Pulmonary lymph node (tissue), 1 donor: ENCODE measurements around the genes SEPSECS, ZCCHC4 and SMIM20.

DNA sequence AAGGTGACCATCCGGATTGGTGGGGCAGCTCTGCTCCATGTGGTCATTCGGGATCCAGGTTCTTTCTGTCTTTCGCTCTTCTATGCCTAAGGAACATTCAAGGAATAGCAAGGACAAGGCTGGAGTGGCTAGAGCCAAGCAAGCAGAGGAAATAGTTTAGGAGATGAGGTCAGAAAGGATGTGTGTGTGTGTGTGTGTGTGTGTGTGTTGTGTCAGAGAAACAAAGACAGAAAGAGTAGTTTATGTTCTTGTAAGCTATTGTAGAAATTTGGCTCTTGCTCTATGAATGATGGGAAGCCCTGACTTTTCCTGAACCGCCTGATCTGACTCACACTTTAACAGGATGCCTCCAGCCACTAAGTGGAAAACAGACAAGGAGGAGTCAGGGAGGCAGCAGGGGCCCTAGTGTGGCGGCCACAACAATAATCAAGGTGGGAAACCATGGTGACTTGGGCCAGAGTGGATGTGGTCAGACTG lies 39.7 kb downstream of the LGI2 start:
- PRO-cap, result no peak

GRCh38 chr4:25160233-25161133 lies at the start of gene SEPSECS:
SEPSECS (minus strand) TSS chr4:25160449.
- PRO-cap, result bidirectional peak, plus-strand start at chr4:25160704, minus-strand start at chr4:25160428

DNA sequence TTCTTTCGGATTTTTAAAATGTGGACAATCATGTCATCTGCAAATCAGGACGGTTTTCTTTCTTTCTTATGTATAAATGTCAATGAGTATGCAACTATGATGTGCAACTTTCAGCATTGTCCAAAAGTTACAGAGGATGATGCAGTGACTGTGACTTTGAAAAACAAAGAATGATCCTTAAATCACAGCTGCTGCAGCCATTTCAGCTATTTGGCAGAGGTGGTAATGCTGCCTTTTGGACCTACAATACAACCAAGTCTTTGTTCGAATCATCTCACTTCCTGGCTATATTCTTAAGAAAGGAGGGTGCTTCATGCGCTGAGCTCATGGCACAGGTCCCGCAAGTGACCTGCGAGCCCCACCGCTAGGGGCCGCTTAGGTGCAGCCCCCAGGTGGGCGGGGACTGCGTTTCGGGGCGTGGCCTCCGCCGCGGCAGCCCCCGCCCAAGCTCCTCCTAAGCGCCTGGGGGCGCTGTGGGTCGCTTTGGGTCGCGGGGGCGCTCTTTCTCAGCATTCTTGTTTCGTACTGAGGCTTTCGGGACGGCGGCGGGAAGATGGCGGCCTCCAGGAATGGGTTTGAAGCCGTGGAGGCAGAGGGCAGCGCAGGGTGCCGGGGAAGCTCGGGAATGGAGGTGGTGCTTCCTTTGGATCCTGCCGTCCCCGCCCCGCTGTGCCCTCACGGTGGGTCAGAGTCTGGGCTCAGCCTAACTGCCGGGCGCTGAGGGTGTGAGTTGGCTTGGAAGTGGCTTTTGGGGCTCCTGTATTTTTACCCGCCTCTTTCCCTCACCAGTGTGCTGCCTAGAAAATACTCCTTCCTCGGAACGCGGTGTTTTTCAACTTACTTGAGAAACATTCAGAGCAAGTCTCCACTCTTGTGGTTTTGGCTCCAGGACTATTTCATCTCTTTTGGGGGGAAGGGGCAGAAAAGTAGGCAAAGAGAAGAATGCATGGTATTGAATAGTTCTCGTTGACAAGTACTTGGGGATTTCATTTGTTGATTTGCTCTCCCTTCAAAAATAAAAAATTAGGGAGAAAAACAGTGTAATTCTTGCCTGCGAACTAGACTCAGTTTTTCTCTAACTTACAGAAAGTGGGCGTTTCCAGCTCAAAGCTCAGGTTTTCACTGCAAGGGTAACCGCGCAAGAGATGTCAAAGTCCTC lies at the start of gene ZCCHC4:
TSS of gene ZCCHC4 (plus strand) at position 518 of the 1,159 bp plus-strand sequence.
- PRO-cap, result bidirectional peak, plus-strand start at position 530 of the sequence, minus-strand start at position 351 of the sequence

DNA sequence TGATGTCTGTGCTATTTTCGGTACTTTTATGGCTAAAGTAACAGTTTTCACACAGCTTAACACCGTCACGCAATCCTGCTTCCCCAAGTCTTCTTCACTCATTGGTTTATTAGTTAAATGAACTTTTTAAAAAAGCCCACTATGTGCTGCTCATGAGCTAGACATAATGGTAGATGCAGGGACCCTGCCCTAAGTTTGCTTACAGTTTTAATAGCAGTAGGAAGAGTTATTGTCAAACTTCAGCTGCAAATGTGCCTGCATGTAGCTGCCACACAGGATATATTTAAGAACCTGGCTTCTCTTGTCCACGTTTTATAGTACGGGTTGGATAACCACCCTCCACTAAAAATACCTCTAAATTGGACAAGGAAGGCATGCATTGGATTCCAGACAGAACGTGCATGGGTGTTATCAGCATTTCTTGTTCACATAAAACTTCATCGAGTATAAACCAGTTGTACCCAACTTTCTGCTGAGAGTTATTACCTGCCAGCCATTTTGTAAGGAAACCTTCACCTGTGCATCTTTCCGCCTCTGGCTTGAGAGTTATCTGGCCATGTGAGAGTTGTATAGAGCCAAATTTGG lies 780 bp downstream of the ANAPC4 start:
- PRO-cap, result no peak

DNA sequence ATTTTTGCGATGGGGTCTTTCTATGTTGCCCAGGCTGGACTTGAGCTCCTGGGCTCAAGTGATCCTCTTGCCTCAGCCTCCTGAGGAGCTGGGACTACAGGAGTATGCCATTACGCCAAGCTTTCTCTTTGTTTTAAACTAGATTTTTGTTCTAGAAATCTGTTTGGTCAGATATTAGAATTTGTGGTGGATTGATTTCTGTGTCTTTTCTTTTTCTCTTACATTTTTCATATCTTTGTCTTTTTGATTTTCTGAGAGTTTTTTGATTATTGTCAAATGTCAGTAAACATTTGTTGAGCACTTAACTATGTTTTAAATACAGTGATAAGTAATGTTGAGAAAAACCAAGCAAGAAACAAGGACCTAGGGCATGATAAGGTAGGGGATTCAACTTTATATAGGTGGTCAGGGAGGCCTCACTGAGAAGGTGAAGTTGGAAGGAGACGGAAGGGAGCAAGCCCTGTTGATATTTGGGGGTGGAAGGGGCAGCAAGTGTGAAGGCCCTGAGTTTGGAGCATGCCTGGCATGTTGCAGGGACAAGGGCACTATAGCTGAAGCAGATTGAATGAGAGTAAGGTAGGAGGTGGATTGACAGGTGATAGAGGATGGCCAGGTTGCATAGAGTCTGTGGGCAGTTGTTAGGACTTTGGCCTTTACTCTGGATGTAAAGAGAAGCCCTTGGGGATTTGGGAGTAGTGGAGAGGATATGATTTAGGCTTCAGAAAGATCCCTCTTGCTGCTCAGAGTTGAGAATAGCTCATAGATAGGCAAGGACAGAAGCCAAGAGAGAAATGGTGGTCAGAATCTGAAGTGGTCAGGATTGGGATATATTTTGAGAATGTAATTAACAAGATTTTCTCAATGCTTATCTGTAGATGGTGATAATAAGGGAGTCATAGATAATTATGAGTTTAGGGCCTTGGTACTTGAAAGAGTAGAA lies 21.2 kb downstream of the ANAPC4 start:
- PRO-cap, result no peak

DNA sequence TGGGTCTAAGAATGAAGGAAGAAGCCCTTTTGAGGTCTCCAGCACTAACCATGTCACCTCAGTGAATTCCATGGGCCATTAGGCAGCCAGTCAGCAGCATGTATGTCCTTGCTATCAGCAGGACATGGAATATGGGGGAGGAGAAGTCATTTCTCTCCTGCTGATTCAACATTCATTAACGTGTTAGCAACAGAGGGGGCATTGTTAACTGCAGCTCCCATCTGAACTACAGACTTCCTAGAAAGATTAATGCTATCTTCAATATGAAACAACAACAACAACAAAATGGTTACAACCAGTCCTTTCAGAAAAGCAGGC lies 120.4 kb upstream of the SLC34A2 start:
- PRO-cap, result no peak

DNA sequence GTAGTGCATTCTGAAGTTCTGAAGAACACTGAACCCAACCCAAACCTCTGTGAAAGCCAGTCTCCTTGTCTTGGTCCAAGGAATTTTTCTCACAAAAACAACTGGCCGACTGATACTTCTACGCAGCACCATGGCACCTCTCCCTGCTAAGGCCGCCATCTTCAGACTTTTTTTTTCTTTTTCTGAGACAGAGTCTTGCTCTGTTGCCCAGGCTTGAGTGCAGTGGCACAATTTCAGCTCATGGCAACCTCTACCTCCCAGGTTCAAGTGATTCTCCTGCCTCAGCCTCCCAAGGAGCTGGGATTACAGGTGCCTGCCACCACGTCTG lies 30.6 kb downstream of the SLC34A2 start:
- PRO-cap, result no peak

DNA sequence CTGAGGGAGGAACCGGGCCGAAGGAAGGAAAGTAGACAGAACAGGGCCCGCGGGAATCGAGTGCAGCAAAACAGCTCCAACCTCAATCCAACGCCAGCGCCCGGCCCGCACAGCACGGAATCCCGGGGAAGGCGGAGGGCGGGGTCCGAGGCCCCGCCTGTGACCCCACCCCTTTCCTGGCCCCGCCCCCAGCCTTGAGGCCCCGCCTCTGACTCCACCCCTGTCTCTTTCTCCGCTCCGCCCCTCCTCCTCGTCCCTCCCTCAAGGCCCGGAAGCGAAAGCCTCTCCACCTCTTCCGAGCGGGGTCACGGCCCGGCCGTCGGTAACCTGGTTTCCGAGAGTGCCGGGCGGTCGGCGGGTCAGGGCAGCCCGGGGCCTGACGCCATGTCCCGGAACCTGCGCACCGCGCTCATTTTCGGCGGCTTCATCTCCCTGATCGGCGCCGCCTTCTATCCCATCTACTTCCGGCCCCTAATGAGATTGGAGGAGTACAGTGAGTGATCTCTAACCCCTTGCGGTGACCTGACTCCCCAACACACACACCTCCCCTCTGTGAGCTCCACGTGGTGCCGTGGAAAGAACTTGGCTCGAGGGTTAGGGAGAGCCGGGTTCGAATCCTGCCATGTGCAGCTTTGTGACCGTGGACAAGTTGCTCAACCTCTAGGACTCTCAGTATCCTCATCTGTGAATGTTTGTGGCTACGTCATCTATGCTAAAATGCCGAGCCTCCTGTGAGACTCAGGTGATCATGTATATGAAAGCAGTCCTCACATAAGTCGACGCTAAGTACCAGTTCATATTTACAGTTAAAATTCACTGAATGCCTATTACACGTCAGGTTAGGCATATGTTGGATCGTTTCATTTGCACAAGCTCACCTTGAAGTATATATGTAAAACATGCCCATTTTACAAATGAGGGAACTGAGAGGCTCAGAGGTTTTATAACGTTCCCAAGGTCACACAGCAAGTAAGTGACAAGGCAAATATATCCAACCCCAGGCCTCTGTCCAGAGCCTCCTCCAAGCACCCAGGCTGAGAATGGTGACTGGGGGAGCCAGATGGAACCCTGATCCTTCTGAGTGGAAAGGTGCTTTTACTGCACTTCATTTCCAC lies at the start of gene SMIM20:
TSS of gene SMIM20 (plus strand) at position 291 of the 1,115 bp plus-strand sequence.
- PRO-cap, result bidirectional peak, plus-strand start at position 337 of the sequence, minus-strand start at position 92 of the sequence

DNA sequence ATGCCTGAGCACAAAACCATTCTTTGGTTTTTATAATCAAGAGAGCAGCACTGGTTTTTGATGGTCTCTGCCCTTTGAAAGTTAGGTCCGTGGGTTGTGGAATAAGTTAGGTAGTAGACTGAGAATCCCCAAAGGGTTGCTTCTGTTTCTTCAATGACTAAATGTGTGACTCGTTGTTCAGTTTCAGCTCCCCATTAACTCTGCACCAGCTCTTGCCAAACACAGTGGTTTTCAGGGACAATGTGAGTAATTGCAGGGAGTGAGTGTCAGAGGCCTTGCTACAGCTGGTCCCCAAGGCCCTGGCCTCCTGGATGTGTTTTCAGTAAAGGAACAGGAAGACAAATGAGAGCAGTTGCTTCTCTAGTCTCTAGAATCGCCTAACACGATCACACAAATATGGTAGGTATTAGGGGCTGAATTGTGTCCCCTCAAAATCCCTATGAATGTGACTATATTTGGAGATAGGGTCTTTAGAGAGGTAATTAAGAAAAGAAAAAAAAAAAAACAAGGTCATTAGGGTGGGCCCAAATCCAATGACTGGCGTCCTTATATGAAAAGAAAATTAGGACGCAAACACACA lies 24.9 kb downstream of the SMIM20 start:
- PRO-cap, result no peak

GRCh38 chr4:26020862-26021344 lies 106.9 kb downstream of the SMIM20 start:
- PRO-cap, result no peak

- PRO-cap, result no peak
These were observed 1.0 kb upstream of the RBPJ start for GRCh38 chr4:26319908-26320108.

DNA sequence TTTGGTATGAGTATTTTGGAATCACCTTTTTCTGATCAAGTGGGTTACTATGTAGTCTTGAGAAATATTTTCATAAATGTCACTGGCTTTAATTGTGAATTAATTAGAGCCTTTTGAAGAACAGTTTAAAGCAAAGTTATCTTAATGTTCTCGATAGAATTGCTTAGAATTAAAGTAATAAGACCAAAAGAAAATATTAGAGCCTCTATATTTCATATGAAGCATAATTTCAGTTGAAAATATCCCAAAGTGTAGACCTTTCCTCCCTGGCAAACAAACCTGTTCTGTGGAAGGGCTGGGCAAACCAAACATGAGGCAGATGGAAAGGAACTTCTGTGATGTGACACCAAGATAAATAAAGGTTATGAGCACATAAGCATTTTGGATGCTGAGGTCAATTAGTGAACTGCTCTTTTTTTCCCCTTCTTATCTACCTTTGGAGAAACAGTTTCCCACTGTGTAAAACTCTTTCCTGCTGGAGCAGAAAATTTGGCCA lies 109.7 kb upstream of the STIM2 start:
- PRO-cap, result no peak

DNA sequence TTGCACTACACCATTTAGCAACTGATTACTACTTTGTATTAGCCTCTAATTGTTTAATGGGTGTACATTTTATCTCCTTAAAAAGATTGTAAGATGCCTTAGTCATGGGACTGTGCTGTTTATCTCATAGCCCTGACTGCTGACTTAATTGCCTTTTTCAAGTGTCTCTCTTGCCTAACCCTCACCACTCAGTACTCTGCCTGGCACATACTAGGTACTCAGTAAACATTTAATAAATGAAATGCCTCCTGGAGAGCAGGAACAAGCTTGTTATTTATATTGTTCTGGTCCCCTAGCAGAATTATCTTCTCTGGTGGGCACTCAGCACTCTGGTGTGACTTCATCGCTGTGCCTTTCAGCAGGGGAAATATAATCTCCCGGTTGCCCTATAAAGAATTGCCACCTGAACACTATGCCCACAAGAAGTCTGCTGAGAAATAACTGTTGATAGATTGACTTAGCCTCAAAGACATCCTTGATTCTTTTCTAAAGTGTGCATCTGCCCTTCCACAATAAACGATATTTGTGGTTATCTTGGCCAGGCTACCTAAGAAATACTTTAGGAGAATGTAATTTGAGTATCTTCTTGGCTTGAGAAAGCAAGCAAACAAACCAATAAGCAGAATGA lies 1.5 kb upstream of the STIM2 start:
- PRO-cap, result no peak

- PRO-cap, result no peak
These were observed 224.0 kb downstream of the STIM2 start for GRCh38 chr4:27084640-27085038.

DNA sequence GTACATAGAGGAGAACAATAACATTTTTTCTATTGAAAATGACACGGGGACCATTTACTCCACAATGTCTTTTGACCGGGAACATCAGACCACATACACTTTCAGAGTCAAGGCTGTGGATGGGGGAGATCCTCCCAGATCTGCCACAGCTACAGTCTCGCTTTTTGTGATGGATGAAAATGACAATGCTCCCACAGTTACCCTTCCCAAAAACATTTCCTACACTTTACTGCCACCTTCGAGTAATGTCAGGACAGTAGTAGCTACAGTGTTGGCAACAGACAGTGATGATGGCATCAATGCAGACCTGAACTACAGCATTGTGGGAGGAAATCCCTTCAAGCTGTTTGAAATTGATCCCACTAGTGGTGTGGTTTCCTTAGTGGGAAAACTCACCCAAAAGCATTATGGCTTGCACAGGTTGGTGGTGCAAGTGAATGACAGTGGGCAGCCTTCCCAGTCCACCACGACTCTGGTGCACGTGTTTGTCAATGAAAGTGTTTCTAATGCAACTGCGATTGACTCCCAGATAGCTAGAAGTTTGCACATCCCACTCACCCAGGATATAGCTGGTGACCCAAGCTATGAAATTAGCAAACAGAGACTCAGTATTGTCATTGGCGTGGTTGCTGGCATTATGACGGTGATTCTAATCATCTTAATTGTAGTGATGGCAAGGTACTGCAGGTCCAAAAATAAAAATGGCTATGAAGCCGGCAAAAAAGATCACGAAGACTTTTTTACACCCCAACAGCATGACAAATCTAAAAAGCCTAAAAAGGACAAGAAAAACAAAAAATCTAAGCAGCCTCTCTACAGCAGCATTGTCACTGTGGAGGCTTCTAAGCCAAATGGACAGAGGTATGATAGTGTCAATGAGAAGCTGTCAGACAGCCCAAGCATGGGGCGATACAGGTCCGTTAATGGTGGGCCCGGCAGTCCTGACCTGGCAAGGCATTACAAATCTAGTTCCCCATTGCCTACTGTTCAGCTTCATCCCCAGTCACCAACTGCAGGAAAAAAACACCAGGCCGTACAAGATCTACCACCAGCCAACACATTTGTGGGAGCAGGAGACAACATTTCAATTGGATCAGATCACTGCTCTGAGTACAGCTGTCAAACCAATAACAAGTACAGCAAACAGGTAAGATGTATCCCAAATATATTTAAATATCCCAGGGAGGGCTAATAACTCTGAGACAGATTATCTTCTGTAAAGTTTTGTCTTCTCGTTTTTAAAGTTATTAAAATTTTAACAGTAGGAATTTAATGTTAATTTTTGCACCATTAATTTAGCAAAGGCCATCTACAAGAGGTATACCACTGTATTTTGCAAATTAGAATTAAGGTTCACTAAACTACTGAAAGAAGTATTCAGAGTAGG lies 3.8 kb downstream of the PCDH7 start:
- PRO-cap, result unidirectional peak, minus-strand start at position 1,012 of the sequence

GRCh38 chr4:33358573-33358890 lies 2638.4 kb downstream of the PCDH7 start:
- PRO-cap, result no peak

GRCh38 chr4:35746342-35746880 lies 497.9 kb downstream of the ARAP2 start:
- PRO-cap, result no peak

GRCh38 chr4:36142695-36143288 lies 101.5 kb downstream of the ARAP2 start:
- PRO-cap, result no peak

GRCh38 chr4:36280464-36280914 lies 927 bp upstream of the DTHD1 start:
- PRO-cap, result no peak

DNA sequence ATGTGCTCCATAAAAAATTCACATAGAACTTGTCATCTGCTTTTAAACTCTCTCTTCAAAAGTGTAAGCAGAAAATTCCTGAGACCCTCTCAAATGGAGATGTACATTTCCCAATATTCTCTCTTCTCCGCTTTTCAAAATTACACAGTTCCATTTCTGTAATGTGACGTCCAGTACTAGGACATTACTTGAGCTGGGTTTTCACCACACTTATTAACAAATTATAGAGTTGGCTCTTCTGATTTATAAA lies 373.2 kb upstream of the NWD2 start:
- PRO-cap, result no peak